Heart right ventricle (tissue), 2 donors: ENCODE measurements around the gene REXO2.

- PRO-cap, 2 experiments = no peak in any of the 2 experiments
Measured at GRCh38 chr11:114192720-114193123, 103.5 kb upstream of the NNMT start.

DNA sequence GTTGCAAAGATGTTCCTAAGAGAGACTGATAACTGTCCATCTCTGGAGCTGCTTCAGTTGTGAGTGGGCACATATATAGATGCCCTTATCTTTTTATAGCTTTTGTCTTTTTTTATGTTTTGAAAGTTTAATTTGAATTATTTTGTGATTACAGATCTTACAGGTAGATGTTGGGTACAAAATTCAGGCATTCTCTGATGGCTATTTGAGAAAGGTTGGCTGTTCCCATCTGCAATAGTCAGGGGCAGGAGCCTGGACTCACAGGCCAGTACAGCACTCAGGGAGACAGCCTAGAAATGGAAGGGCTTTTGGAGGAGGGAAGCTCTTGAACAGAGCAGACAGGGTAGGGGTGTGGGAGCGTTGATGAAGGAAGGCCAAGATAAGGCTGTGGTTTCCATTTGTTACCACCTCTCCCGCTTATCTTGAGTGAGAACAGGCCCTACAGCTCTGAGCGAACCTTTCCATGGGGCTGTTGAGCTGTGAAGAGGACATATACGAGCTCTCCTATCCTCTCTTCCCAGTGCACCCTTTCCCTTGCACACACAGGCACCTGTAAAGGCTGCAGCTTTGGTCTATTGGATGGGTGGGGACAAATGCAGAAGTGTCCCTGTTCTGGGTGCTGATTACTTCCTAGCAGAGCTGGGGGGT, 80.4 kb upstream of the NNMT start:
- PRO-cap, 2 experiments = peak in 1 of 2 experiments; most common plus-strand start position 472 of the sequence (in 1); most common minus-strand start position 297 of the sequence (in 1)

- PRO-cap, 2 experiments = peak in 1 of 2 experiments; most common plus-strand start chr11:114244026 (in 1); most common minus-strand start chr11:114243842 (in 1)
Measured at GRCh38 chr11:114243670-114244450, 52.3 kb upstream of the NNMT start.

DNA sequence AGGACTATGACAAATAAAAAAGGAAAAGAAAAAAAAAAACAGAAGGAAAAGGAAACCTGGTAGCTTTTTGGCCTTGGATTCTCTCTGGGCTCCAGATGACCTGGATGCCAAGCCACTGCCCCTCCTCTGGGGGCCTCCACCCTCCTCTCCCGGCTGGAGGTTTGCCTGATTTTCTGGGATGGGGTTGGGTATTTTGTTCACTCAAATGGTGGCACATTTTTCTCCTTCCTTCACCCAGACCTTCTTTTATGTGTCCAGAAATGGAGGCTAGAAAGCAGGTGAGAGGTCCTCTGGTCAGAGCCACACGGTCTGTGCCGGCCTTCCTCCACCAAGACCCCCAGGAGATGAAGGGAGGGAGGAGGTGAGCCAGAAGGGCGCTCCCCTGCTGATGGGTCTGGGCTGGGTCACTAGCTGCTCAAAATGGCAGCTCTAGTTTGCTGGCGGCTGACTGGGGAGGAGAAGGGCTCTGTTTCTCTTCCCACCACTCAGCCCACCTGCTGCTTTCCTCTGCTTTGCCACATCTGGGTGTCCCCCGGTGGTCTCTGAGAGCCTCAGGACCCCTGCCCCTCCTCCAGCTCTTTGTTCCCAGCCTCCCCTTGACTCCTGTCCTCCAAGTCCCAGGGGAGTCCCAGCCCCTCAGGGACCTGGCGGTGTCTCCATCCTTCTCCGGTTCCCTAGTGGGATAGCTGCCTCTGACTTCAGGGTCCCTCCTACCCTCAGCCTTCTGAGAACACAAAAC, 45.4 kb upstream of the NNMT start:
- PRO-cap, 2 experiments = no peak in any of the 2 experiments

- PRO-cap, 2 experiments = no peak in any of the 2 experiments
Measured at GRCh38 chr11:114321841-114322436, 25.7 kb downstream of the NNMT start.

DNA sequence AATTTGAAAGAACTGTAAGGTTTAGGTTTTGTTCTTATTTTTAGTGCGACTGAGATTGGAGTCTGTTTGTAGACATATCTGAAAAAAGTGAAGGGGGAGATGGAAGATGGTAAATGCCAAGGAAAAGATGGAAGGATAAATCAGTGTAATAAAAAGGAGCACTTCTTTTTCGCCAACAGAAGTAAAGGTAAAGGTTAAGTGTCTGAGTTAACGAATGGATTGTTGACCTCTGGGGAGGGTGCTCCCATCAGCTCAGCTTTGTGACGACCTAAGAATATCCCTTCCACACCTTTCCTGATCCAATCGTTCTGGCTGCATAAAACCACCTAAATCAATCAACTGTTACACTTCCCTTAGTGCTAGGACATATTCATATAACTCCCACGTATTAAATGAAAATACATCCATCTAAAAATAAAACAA, 843 bp downstream of the C11orf71 start:
- PRO-cap, 2 experiments = no peak in any of the 2 experiments

- PRO-cap, 2 experiments = no peak in any of the 2 experiments
Measured at GRCh38 chr11:114404204-114404480, 3.7 kb downstream of the RBM7 start.

DNA sequence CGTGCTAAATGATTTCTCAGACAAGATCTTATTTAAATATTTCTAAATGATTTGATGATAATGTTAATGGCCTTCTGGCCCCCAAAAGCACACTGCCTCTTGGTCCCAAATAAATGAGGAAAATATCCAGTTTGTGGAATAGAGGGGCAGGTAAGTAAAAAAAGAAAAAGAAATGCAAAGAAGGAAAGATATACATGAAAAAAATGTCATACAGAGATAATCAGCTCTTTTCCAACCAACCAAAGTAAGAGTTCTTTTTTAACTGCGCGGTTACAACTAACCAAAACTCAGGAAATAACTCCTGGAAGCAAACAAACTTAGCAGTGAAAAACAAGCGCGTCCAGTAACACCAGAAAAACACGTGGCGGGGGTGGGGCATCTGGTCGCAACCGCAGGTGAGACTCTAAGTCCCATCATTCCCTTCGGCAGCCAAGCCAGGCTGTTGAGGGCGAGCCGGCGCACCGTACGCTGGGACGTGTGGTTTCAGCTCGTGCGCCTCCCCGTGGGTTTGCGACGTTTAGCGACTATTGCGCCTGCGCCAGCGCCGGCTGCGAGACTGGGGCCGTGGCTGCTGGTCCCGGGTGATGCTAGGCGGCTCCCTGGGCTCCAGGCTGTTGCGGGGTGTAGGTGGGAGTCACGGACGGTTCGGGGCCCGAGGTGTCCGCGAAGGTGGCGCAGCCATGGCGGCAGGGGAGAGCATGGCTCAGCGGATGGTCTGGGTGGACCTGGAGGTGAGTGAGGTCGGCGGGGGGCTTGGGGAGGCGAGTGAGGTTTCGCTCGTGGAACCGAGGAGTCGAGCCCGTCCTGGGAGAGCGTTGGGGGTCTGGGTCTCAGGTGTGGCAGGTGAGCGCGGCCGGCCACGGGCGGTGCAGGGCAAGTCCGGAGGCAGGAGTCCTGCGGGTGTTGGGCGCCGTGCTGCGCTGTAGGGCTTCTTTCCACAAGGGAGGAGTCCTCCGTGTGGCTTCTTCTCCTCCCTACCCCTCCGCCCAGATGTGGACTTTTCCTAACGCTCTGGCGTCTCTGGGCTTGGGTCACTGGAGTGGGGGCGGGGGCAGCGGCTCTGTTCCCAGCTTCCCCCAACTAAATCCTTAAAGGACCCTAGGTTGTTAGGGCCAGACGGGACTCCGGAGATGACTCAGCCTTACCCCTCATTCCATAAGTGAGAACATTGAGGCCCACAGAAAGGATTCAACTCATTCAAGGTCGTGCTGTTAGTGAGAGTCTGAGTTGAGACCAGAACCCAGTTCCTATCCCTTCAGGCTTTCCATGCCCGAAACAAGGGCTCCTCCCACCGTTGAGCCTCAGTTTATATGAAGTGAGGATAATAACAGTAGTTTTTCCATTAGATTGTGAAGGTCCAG, at the start of gene REXO2:
TSS of gene REXO2 (plus strand) at position 523 of the 1,361 bp plus-strand sequence.
- PRO-cap, 2 experiments = peak in 2 of 2 experiments; most common plus-strand start position 527 of the sequence (in 1); most common minus-strand start position 359 of the sequence (in 2)

GRCh38 chr11:114559961-114560174, 187 bp upstream of the NXPE1 start:
- PRO-cap, 2 experiments = no peak in any of the 2 experiments

GRCh38 chr11:114650286-114651134, 27.8 kb upstream of the NXPE2 start:
- PRO-cap, 2 experiments = no peak in any of the 2 experiments

- PRO-cap, 2 experiments = no peak in any of the 2 experiments
Measured at GRCh38 chr11:115193971-115195220, 309.8 kb downstream of the CADM1 start.

DNA sequence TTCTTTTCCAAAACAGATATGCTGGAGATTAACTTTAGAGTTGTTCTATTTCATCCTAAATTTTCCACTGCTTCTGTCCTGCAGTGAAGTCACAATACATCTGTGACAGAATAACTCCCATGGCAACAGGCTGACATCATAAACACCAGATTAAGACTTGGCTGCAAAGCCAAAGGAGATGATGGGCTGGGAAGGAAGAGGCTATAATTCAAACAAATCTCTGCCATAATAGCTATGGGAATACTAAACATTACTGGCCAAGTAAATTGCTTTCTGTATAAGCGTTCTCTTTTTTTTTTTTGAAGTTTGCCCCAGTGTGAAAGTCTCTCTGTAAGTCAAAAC, 107.7 kb downstream of the CADM1 start:
- PRO-cap, 2 experiments = no peak in any of the 2 experiments

DNA sequence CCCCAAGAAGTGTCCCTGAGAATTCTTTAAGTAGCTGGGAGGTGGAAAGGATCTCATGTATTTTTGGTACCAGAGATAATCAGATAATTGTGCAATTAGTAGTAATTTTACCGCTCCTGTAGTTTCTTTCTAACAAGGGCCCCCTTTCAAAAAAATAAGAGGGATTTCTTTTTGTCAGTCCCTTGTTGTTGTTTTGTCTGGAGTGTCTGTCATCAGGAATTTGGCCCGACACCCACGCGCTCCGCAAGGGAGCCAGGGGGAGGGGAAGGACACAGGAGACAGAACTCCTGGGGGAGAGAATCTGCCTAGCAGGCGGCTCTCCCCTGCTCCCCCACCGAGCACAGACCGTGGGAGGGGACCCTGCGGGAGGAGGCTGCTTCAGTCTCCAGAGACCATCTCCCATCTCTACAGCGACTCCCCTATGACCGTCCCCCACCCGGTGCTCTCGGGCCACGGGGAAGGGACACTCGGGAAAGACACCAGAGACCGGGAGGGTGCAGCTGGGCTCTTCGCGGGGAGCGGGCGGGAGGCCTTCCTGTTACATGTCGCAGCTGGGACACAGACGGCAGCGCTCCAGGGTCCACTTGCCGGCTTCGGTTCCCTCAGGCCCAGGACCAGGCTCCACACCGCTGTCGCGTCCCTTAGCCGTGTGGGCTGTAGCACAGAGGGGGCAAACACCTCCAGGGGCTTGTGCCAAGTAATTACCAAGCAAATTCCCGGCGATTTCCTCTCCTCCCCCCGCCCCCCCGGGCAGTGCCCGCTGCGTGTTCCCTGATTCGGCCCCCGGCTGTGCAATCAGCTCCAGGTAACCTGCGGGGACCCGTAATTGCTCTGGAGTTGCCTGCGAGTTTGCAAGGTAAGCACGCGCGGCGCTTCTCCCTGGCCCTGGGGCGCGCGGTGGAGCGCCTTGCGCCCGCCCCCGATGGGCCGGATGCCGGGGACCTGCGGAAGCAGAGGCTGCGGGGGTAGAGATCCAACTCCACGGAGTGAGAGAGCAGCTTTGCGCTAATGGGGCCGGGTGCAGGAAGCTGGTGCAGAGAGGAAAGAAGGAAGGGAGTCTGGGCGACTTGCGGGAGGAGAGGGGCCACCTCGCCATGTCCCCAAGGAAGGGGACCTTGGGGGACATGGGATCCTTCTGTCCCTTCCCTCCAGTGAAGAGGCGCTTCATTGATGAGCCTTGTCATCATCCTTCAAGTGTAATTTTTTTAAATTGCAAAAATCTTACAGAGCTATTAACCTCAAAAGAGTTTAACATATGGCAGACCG, 155.1 kb upstream of the CADM1 start:
- PRO-cap, 2 experiments = peak in 1 of 2 experiments; most common plus-strand start position 281 of the sequence (in 1); most common minus-strand start position 899 of the sequence (in 1)

DNA sequence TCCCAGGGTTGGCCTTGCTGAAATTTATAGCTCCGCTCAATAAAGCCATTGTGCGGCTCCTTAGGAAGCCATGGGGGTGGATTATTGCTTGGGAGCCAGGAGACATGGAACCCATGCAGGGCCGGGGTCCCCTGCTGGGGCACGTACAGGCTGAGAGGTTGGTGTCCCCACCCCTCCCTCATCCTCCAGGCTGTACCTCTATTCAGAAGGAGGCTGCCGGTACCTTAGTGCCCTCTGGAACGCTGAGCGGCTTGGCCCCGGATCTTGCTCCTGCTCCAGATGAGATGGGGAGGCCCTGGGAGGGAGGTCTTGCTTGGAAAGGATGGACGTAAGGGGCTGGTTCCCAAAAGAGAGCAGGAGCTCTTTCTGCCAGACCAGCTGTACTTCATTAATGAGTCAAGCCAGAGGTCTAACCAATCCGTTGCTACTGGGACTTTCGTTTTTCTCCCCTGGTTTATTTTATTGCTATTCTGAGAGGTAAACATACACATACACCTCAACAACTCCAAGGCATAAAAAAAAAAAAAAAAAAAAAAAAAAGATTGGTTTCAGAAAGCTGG, 212.9 kb upstream of the CADM1 start:
- PRO-cap, 2 experiments = peak in 1 of 2 experiments; most common plus-strand start position 388 of the sequence (in 1); most common minus-strand start position 281 of the sequence (in 1)

DNA sequence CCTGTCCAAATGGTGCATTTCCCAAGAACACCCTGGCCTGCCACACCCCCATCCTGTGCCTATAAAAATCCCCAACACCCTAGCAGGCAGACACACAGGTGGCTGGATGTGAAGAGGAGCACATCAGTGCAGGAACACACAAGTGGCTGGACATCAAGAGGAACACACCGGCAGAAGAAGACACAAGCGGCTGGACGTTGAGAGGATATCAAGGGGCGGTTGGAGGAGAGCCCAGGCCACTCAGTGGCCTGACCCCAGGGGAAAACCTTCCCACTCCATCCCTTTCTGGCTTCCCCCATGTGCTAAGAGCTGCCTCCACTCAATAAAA, 625.1 kb downstream of the BUD13 start:
- PRO-cap, 2 experiments = peak in 1 of 2 experiments; most common plus-strand start position 89 of the sequence (in 1)

DNA sequence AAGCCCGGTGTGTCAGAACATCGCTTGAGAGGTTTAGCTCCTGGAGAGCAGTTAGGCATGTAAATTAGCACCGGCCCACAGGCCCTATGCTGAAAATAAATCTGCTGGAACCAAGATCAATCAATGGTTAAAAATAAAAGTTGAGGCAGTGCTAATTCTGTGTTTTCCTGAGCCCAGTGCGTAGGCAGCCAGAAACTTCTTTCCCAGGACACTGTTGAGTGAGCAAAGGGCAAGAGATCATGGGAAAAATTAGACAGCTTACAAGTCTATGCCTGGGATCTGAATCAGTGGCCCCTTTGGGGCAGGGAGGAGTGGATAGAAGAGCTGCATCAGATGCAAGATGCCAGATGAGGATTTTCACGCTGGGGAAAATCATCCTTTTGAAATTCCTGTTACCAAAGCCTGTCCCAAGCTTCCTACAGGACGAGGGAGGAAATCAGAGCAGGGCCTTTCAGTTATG, 539.2 kb downstream of the BUD13 start:
- PRO-cap, 2 experiments = peak in 1 of 2 experiments; most common plus-strand start position 287 of the sequence (in 1)

DNA sequence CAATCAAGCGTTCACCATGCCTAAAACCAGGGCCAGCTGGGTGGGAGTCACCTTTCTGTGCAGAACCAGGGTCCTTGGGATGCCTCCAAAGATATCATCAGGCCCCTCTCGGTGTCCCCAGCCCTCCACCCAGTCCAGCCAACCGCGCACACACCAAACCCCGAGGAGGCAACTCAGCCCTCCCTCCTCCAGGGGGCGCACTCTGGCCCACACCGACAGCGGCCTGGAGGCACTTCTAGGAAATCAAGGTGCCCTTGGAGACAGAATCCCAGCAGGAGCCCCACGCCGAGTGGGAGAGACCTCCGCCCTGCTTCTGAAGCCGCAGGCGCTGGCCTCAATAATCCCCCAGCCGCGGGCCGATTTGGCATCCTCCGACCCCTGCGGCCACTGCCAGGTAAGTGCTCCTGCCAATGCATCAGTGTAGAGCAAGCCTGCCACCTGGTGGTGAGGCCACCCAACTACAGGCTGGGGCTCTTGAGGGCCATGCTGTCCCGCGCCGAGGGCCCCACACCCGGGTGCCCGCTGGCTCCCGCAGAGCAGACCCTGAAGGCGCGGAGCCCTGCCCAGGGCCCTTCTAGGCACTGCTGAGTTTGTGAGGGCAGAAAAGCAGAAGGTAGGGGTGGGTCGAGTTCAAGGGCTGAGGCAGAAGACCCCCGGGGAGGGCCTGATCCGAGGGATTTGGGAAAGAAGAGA, 496.3 kb downstream of the BUD13 start:
- PRO-cap, 2 experiments = no peak in any of the 2 experiments

GRCh38 chr11:116339354-116339872, 433.4 kb downstream of the BUD13 start:
- PRO-cap, 2 experiments = no peak in any of the 2 experiments

DNA sequence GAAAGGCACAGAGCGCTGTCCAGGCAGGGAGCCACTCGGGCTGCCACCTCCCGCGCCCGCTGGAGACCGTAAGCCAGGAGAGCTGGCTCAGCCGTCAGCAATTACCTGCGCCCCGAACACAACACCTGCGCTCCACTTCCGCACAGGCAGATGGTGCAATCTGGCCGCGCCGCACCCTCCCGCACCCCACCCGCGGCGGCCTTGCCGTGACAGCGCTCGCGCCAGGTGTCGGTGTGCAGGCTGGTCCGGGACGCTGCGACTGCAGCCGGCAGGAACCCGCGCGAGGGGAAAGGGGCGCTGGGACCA, 65.4 kb downstream of the BUD13 start:
- PRO-cap, 2 experiments = no peak in any of the 2 experiments

GRCh38 chr11:116773461-116773657, 572 bp upstream of the BUD13 start:
- PRO-cap, 2 experiments = no peak in any of the 2 experiments